Epithelial cell of esophagus (primary cell): Measurements from ENCODE around the genes MLC1, TRABD, MAPK12 and RABL2B.

DNA sequence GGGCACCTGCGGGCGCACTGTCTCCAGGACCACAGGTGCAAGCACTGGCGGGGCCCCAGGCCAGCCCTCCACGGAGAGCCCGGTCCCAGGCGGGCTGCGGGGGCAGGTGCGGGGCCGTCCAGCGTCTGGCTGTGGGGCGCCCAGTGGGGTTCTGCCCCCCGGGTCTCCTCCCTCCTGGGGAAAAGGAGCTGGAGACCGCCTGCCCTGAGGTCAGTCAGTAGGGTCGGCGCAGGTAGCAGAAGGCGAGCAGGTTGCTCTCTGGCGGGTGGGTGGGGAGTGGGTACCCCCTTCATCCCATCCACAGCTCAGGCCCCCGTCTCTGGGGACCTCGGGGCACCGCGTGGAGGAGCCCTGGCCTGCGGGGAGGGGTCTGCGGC lies 11.2 kb downstream of the PIM3 start:
- RRBS = no CpG with 5 or more reads among the region's 23 CpGs

DNA sequence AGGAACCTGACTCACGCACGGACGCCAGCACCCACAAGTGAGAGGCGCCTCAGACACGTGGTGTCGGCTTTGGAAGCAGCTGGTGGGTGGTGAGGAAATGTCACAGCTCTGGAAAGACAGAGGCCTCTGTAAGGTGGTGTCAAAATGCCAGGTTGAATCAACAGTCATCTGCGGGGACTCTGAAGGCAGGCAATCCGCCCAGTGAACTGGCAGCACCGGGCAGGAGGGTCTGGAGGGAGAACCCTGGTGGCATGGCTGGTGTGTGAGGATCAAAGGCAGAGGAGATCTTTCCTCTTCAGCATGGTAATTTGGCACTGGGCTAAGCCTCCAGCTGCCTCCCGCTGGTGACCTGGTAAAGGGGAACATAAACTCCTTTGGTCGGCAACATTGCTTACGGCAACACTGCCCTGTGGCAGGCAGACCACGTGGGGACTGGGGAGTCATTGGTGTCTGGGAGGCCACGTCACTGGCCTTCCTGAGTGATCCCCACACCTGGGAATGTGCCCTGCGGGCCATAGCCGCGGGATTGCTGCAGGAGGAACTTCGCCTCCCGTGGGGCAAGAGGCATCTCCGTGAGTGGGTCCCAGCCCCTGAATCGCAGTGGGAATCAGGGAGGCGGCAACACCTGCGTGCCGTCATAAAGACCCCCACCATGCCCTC lies 15.5 kb upstream of the IL17REL start:
- RRBS = no CpG with 5 or more reads among the region's 24 CpGs

DNA sequence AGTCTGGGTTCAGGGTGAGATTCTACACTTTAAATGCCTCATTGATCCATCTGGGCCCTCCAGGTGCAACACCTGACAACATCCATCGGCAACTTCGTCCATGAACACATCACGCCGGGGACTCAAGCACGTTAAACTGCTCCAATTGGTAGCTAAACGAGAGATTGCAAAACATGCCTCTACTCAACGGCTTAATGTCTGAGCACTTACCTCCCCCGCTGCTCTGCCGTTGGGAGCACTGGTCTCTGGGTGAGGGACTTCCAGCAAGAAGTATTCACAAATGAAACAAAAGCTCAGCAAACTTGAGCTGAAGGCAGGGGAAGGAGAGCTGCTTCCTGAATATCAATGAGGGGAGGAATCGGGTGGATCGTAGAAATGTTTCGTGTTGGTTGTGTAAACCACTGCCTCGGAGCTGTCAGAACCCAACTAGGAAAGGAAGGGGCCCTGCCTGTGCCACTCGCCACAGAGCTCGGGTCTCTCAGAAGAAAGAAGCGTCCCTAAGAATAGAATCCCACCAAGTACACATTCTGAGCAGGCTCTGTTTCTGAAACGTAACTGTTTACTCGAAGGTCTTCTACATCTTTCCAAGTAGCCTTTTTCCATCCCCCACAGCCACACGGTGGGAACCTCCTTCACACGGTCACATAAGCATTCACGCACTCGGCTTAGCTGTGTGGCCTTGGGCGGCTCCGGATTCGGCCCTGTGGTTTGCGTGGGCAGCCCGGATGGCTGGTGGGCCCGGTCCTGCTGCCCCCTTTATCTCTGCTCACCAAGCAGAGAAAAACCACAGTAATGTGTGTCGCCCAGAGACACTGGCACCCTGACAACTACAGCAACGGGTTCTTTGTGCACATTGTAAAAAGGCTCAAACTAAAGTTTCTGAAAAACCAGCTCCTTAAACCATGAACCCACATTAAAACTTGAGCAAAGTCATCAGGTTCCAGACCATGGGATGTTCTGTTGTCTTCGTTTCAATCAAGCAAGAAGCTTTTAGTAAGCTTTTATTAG lies at the start of gene MLC1:
MLC1 (minus strand) TSS at position 282 of the 1,008 bp plus-strand sequence.
- RRBS = no CpG with 5 or more reads among the region's 31 CpGs

- RRBS = 4% methylated on average over 38 of the region's 106 CpGs
Measured at GRCh38 chr22:50185343-50186286, at the start of gene TRABD. Gene TRABD, plus strand, starts transcription at chr22:50185913.

DNA sequence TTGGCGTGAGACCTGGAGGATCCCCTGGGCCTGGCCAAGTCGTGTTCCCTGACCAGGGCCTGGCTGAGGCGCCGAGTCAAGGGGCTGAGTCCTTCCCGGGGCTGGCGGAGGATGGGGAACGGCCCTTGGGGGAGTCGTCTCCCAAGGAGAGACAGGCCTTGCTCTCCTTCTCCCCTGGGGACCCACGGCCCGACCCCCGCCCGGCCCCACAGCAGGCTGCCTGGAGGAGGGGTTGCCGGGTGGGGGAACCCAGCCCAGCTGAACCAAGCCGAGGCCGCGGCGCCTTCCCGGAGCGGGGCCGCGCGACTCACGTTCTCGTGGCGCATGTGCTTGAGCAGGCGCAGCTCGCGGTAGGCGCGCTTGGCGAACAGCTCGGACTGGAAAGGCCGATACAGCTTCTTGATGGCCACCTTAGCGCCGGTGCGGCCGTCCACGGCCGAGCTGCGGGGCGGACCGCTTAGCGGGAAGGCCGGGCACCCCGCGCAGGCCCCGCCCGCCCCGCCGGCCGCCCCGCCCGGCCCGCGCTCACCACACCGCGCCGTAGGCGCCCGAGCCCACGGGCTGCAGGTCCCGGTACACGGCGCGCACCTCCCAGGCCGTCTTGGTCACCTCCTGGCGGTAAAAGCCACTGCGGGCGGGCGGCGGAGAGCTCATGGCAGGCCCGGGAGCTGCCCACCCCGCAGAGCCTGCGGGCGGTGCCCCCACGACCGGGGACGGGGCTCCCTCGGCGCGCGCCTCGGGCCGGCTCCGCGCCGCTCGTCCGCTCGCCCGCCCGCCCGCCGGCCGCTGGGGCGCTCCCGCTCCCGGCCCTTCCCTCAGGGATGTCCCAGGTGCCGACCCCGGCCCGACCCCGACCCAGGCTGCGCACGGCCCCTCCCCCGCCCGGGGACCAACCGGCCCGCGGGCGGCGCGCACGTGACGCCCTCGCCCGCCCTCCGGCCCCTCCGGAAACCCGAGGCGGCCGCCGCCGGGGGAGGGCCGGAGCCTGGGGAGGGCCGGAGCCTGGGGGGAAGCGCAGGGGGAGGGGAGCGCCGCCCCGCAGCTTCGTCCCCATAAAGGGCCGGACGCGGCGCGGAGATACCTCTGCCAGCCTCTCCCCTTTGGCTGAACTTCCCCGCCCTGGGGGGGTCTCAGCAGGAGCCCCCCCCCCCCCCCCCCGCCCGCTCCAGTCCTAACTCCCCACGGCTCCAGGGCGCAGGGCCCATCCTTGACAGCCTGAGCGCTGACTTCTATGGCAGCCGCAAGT lies at the start of gene MAPK12:
MAPK12 (minus strand) TSS at position 828 of the 1,246 bp plus-strand sequence.
- RRBS = 2% methylated on average over 76 of the region's 142 CpGs

- RRBS = 80% methylated on average over 3 of the region's 16 CpGs
Measured at GRCh38 chr22:50276454-50277079, 6.4 kb upstream of the MAPK11 start.

DNA sequence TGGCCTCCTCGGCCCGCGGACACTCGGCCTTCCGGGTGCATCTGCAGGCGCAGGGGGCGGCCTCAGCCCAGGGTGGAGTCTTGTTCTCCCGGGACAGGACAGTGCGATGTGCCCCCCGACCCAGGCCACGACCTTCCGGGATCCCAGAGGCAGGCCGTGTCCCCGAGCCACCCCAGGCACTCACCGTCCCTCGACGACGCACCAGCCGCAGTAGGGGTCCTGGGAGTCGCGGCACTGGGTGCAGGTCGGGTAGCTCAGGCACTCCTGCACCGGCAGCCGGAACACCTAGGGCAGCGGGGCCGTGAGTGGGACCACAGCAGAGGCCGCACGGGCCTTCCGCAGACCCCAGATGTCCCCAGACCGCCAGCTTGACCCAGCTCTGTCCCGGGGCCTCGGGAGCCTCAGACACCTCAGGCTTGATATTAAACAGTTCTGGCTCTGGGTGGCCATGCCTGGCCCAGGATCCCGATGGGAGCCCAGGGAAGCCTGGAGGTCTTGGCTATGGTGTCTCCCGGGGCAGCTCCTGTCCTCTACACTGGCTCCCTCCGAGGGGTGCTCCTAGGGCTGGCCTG lies 17.7 kb upstream of the MAPK11 start:
- RRBS = 94% methylated on average over 8 of the region's 35 CpGs

GRCh38 chr22:50444939-50446065 lies 29.5 kb downstream of the SBF1 start:
- RRBS = no CpG with 5 or more reads among the region's 36 CpGs

DNA sequence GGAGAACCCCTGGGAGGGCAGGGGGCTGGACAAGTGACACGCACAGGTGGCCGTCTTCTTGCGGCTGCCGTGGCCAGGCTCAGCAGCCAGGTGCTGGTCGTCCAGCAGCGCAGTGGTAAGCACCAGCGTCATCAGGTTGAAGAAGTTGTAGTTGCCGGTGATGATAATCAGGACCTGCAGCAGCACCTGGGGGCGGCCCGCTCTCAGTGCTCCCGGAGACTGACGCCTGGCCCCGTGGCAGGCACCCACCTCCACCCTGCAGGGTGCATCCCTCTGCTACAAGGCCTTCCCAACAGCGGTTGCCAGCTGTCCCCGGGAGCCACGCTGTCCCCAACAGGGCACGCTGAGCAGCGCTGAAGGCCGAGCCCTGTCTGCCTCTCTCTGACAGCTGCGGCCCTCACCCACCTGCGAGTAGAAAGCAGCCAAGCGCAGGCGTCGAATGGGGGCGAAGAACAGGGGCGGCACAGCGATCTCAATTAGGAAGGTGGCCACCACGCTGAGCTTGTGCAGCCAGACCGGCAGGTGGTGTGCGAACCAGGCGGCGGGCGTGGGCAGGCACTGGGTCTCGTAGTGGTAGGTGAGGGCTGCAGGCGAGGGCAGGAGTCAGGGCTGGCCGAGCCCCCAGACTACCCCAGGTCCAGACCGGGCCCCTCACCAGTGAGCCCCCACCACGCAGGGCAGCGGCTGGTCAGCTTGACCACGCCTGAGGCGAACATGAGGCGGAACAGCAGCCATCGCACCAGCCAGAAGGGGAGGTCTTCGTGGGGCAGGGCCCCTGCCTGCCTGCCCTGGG lies 1.7 kb downstream of the LMF2 start:
- RRBS = 95% methylated on average over 6 of the region's 44 CpGs

DNA sequence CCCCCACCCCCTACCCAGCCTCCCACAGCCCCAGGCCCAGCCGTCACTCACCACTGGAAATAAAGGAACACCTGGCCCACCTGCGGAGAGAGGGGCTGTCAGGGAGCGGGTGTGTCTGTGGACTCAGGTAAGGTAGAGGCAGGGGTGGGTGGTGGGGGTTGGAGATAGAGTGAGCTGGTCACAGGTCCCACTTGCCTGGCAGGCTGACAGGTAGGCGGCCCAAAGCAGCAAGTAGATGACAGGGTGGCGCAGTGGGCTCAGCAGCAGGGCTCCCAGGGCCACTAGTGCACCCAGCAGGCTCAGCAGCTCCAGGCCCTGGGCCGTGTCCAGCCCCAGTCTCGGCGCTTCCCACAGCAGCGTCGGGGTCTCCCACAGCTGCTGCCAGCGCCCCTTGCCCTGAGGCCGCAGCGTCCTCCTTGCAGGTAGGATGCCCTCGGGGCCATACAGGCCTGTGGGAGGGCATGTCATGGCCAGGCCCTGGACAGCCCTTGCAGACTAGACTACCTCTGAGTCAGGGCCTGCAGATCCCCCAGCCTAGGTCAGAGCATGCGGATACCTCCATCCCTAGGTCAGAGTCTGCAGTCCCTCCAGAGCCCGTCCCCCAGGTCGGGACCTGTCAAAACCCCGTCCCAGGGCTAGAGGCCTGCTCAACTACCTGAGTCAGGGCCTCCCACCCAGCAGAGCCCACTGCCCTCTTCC lies 766 bp downstream of the LMF2 start:
- RRBS = no CpG with 5 or more reads among the region's 18 CpGs

DNA sequence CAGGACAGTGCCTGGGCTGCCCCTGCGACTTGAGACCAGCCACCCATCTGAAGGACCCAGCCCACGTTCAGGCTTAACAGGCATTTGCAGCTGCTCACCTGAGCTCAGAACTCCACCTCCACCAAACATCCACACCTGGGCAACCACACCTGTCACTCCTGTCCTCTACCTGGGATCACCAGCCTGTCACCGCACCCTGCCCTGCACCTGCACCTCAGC lies 1.0 kb downstream of the SCO2 start:
- RRBS = no CpG with 5 or more reads among the region's 3 CpGs

GRCh38 chr22:50607660-50608065 lies 7.1 kb downstream of the MAPK8IP2 start:
- RRBS = no CpG with 5 or more reads among the region's 7 CpGs

DNA sequence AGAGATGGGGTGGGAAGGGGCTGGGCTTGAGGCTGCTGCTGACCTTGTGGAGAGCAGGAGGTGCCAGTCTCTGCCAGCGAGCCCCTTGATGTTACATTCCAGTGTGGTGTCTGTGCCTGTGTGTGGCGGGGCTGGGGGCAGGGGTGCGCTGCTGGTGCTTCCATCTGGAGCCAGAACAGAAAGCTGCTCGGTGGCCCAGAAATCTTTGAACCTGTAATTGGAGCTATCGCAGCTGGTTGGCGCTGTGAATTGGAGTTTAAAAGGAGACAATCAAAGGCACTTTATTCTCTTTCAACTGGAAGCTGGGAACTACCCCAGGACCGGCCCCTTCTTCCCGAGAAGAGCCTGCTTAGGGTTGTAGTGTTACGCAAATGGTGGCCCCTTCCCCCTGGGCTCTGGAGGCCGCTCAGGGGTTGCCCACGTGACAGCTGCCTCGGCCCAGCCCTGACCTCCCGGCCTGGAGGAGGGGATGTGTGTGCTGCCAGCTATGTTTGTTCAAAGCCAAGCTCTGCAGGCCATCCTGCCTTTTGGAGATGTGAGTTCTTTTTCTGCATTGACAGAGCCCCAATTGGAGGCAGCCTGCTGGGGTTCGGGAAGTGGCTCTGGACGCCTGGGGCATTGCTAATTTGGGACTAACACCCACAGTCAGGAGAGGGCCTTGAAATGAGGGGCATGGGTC lies 13.9 kb upstream of the ARSA start:
- RRBS = no CpG with 5 or more reads among the region's 15 CpGs

DNA sequence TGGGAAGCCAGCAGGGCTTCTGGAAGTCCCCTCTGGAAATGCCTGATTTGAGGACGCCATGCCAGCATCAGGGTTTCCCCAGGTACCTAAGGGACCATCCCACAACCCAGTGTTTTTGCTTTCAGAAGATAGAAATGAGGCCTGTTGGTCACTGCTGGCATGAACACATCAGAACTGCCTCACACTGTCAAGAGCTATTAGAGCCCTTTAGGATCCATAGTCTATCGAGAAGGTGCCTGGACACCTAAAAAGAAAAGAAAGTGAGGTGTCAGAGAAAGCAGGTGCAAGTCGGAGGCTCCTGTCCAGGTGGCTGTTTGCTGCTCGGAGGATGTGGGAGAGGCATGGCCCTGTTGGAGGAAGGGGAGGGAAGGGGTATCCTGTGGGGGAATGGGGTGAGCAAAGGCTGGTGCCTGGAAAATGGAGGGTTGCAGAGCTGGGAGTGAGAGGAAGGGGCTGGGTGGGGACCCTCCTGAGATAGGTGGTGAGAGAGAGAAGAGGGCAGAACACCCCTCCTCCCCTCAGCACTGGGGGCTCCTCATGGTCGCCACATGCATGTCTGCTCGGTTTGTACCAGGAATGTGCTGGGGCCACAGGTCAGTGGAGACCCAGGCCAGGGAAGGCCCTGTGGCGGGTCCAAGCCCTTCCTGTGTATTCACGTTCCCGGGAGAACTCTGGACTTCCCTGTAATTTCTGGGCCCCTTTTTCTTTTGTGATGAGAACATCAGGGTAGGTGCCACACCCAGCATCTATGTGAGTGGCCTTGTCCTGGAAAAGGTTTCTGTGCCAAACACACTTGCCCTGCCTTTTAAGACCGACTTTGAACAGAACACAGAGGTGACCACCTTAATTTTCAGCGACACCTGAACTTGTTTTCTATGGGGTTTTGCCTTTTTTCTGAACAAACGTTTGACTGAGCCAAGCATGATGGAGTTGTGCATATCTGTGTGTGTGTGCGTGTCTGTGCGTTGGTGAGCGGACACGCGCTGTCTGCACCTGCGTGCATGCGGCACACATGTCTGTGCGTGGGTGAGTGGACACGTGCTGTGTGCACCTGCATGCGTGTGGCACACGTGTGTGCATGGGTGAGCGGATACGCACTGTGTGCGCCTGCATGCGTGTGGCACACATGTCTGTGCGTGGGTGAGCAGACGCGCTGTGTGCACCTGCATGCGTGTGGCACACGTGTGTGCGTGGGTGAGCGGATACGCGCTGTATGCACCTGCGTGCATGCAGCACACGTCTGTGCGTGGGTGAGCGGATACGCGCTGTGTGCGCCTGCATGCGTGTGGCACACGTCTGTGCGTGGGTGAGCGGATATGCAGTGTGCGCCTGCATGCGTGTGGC lies 27.6 kb upstream of the ACR start:
- RRBS = no CpG with 5 or more reads among the region's 49 CpGs

DNA sequence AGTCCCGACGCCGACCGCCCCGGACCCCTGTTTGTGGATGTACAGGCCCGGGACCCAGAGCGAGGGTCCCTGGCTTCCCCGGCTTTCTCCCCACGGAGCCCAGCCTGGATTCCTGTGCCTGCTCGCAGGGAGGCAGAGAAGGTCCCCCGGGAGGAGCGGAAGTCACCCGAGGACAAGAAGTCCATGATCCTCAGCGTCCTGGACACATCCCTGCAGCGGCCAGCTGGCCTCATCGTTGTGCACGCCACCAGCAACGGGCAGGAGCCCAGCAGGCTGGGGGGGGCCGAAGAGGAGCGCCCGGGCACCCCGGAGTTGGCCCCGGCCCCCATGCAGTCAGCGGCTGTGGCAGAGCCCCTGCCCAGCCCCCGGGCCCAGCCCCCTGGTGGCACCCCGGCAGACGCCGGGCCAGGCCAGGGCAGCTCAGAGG lies 16.8 kb upstream of the ACR start:
- RRBS = 79% methylated on average over 12 of the region's 28 CpGs

- RRBS = no CpG with 5 or more reads among the region's 64 CpGs
Measured at GRCh38 chr22:50783358-50783986, at the start of gene RABL2B. Gene RABL2B, minus strand, starts transcription at chr22:50783636.